Neural progenitor cell (in vitro differentiated cells): ENCODE measurements around a stretch of chr12.

- RAMPAGE, long total RNA = no peak
Measured at GRCh38 chr12:124681114-124681825, 113.9 kb upstream of the NCOR2 start.

DNA sequence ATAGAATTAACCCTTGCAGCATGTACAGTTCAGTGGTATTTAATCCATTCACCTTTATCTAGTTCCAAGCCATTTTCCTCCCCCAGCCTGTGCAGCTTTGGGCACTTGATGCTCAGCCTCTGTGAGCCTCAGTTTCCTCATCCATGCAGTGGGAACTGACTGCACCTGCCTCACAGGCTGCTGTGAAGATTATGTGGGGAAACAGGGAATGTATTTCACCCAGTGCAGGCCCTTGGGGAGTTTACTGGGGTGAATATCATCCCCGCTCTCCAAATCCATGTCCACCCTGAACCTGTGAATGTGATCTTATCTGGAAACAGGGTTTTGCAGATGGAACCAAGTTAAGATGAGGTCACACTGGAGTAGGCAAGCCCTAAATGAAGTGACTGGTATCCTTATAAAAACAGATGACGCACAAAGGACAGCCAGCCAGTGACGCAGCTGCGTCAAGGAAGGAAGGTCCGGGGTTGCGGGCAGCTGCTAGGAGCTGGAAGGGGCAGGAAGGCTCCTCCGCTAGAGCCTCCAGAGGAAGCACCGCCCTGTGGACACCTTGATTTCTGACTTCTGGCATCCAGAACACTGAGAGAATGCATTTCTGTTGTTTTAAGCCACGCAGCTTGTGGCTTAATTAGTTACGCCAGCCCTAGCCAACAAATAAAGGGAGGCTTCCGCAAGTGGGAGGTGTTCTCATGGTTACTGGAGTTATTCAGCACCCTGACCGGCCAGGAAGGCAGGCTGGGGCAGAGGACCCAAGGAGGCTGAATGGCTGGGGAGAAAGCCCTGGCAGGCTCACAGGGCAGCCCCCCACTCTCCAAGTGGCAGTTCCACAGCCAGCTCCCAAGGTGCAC lies 127.4 kb upstream of the NCOR2 start:
- RAMPAGE, long total RNA = no peak

- RAMPAGE, long total RNA = no peak
Measured at GRCh38 chr12:124716791-124717440, 146.7 kb downstream of the SCARB1 start.

GRCh38 chr12:124740577-124741160 lies 123.0 kb downstream of the SCARB1 start:
- RAMPAGE, long total RNA = no peak

DNA sequence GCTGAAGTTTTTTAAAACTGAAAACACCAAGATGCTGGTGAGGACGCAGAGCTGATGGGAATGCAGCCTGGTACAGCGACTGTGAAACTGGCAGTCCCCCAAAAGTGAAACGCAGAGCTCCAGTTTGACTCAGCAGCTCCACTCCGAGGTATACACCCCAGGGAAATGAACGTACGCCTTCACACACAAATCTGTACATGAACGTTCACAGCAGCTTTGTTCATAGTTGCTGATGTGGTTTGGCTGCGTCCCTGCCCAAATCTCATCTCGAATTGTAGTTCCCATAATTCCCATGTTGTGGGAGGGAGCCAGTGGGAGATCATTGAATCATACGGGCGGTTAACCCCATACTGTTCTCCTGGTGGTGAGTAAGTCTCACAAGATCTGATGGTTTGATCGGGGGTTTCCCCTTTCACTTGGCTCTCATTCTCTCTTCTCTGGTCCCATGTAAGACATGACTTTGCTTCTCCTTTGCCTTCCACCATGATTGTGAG lies 89.0 kb downstream of the SCARB1 start:
- RAMPAGE, long total RNA = no peak

DNA sequence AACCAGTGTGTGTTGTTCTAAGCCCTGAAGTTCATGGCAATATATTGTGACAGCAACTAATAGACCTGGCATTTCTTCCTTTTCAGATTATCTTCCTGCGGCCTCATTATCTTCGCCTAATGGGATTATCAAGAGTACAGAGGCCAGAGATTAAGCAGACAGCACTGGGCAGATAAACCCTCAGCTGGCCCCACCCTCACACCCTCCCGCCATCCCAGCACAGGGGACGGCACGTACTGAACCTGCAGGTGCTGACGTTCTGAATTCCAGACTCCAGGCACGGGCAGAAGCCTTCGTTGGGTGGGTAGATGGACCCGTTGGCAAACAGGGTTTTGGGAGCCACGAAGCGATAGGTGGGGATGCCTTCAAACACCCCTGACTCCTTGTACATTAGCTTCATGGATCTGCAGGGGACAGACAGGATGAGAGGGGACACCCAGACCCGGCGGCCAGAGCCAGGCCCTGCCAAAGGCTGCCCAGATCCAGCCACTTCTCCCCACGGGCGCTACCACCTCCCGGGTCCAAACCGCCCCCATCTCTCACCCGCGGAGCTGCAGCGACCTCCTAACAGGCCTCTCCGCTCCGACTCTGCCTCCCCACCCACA lies 56.0 kb downstream of the SCARB1 start:
- RAMPAGE, long total RNA = no peak

GRCh38 chr12:124836737-124837616 lies 26.7 kb downstream of the SCARB1 start:
- RAMPAGE, long total RNA = no peak

GRCh38 chr12:124871453-124872374 lies 8.1 kb upstream of the SCARB1 start:
- RAMPAGE, long total RNA = no peak

GRCh38 chr12:124938399-124939047 lies 24.1 kb upstream of the UBC start:
- RAMPAGE, long total RNA = no peak

GRCh38 chr12:124940578-124941408 lies 26.3 kb upstream of the UBC start:
- RAMPAGE, long total RNA = no peak

DNA sequence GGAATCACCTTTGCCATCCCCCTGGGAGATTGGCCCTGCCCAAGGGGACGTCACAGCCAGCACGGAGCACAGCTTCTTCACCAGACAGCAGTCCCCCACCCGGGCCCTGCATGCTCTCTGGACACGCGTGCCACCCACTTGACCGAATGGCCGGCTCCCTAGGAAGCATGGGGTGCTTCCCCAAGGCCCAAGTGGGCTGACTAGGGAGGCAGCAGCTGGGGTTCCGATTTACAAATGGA lies 17.3 kb downstream of the DHX37 start:
- RAMPAGE, long total RNA = no peak

GRCh38 chr12:125128417-125129503 lies 57.4 kb upstream of the TMEM132B start:
- RAMPAGE, long total RNA = no peak

DNA sequence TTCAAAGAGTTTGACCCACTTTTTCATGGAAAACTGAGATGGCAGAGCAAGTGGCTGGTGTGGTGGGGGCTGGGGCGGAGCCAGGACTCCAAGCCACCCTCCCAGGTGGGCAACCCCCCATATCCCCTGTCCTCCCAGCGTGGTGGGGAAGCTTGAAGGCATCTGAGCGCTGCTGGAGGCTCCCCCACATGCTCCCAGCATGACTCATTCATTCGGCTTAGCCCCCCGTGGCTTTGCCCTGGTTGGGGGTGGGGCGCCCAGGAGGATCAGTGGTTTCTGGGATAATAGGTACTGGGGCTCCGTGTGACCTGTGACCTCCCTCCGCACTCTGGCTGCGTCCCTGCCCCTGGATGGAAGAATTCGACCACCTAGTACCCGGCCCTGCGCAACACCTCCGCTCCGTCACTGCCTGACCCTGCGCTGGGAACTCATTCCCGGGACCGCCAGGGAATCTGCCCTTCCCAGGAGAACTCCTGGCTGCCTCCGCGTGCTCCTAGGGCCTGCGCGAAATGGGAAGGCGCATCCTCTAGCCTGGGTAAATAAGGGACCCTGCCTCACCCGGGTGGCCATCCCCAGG lies 887 bp upstream of the TMEM132B start:
- RAMPAGE, long total RNA = no peak

DNA sequence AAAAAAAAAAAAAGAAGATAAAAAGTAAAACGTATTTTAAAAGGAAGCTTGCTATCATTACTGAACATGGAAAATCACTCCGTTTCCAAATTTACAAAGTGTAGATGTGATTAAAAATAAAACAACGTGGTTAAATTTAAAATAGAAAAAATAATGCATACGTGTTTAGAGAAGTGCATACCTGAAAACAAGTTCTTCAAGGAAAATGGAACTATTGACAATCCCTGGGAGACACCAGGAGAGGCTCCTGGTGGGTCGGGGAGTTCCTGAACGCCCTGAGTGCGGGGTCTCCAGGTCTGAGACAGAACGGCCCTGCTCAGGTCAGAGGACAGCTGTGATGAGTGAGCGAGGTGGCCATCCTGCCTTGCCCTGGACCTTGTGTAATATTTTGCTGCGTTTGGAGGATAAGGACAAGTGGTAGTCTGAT lies 796.4 kb downstream of the TMEM132B start:
- RAMPAGE, long total RNA = no peak

DNA sequence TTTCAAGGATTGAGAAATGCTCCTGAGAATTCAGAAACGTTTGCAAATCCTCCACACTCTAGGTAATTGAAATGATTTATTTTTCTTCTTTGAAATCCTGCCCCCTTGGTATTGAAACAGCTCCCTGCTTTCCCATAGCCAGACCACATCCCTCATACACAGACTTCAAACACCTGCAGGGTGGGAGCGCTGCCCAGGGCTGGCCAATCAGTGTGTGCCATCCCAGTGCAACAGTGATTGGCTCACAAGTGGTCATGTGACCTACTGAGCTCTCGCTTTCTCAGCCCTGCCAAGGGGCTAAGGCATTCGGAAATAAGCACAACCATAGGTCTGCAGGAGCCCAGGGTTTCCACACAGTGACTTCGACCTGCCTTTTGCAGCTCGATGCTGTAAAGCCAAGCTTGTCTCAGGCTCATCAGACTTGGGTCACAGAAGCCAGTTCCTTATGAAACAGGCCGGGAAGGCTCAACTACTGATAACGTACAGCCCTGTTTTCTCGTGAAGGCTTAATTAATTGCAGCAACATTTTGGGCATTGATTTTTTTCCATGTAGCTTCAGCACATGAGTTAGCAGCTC lies 970.6 kb downstream of the TMEM132B start:
- RAMPAGE, long total RNA = no peak

GRCh38 chr12:126583251-126583681 lies 1397.1 kb downstream of the TMEM132B start:
- RAMPAGE, long total RNA = no peak

DNA sequence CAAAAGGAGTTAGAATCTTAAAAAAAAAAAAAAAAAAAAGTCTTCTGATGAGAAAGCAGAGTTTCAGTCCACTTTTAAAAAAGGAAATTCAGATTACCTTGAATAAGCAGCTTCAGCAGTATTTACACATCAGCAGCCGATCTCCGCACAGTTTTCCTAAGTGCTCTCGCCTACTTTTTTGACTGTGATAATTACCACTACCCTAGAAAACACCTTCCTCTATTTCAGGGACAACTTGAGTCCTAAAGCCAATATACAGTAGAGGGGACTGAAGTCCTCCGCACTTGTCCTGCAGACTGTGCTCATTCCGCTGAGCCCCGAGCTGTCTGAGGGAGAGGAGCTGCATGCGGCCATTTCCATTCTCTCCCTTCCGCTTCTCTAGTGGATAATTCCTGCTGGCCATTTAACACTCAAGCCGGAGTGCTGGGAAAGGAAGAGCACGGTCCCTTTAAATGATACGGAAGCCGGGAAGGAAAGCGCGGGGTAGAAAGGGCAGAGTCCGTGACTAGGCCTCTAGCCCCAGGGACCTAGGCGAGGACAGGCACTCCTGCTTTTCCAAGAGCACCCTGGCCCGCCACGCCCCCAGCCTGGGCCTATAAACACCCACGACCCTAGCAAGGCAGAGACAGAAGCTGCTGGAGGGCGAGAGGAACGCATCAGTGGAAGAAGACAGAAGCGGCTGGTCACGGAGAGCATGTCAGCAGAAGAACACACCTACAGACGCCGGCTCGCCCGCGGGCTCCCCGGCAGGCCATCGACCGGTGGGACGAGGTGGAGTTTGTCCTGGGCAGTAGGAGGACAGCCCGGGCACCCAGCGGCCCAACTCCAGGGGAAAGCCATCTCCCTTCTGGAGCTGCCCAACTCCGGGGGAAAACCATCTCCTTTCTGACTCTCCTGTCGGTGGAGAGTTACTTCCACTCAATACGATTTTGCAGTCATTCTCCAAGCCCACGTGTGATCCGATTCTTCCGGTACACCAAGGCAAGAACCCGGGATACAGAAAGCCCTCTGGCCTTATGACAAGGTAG lies 1206.7 kb upstream of the TMEM132C start:
- RAMPAGE, long total RNA = no peak

- RAMPAGE, long total RNA = no peak
Measured at GRCh38 chr12:127157288-127158704, 1109.2 kb upstream of the TMEM132C start.

GRCh38 chr12:127602645-127603006 lies 664.3 kb upstream of the TMEM132C start:
- RAMPAGE, long total RNA = no peak

DNA sequence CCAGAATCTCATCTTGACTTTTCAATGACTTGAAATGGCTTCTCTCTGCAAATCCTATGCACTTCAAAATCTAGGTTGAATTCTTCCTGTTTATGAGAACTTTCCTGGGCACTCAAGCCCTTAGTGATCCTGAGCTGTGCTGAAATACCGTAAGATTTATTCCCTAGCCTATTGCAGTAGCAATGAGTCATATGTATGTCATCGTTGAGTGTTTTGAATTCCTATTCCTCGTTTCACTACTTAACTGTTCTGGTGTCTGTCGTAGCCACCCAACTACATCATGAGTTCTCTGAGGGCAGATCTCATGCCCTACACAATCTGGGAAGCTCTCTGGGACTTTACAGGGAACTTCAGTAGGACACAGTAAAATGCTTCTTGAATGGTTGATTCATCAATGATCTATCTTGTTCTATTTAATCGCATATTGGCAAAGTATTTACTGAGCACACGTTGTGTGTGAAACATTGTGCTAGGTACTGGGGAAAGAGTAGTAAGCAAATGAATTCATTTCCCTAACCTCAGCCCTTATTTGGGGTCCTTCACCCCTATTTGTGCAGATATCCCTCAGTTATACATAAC lies 190.7 kb upstream of the TMEM132C start:
- RAMPAGE, long total RNA = no peak